ENCODE measurements around a stretch of chr15.

DNA sequence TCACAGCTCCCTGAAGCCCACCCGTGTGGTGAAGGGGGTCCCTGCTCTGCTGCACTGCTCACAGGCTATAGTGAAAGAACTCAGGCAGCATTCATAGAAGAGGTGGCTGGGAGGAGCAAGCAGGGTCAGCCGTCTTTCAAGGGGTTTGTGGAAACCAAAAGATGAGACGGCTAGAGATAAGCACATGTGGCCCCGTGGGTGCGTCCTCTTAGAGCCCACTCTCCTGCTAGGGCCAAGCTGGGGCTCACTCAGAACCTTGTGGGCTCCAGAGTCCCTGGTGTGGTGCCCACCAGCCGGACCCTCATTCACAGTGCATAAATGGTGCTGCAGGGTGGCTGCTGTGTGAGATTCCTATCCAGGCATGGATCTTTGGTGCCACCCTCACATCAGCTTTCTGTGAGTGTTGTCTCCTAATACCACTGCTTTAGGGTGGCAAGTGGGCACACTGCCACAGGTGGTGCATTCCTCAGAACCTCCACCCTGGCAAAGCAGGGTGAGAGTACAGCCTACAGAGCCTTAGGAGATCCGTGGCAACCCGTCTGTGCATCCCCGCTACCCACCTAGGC is 11.2 kb upstream of the SEMA4B start:
- PRO-cap: no peak

DNA sequence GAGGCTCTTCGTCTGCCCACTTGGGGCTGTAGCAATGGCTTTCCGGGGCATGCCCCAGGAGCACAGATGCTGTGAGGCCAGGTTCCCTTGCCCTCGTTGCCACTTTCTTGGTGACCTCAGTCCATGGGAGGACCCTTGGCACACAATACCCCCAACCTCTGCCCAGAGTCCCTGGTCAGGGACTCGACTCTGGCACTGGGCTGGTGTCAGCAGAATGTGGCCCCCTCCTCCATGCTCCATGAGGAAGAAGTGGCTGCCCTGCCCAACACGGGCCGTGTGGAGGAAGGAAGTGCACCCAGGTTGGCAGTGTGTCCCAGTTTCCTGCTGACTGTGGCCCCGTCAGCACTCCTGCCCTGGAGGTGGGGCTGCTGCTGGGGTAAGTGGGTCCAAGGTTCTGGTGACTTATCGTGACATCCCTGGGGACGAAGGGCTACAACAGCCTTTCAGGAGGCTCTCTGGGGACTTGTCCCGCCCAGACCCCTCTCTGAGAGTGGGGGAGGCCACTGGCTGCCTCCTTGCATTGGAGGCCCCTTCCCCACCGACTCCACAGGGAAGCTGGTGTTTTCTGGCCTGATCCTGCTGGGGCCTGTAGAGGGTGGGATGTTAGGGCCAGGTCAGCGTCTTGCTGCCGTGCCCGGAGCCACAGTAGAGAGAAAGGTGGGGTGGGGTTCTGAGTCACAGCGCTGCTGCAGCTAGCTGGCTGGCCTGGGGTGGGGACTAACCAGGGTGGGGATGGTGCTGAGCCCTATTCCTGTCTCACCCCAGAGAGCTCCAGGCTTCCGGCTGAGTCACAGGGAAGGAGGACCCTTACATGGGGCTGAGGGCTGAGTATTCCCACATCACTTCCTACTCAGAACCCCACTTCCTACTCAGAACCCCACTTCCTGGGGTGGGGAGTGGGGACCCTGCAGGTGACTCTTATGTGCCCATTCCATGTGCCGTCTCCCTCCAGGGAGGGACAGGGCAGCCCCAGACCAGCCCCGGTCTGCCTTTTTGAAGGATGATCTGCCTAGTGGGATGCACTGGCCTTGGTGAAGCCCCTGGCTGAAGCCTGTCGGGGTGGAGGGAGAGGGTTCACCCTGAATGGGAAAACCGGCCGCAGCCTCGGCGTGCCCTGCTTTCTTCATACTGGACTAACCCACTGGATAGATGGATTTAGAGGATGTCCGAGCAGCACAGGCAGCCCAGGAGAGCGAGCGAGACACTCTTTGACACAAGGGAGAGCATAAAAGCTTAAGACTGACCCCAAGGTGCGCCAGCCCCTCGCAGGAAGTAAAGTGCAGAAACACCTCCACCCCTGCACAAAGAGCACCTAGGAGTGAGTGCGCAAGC is 10.6 kb downstream of the SEMA4B start:
- PRO-cap: bidirectional peak, plus-strand start at position 764 of the sequence, minus-strand start at position 647 of the sequence

DNA sequence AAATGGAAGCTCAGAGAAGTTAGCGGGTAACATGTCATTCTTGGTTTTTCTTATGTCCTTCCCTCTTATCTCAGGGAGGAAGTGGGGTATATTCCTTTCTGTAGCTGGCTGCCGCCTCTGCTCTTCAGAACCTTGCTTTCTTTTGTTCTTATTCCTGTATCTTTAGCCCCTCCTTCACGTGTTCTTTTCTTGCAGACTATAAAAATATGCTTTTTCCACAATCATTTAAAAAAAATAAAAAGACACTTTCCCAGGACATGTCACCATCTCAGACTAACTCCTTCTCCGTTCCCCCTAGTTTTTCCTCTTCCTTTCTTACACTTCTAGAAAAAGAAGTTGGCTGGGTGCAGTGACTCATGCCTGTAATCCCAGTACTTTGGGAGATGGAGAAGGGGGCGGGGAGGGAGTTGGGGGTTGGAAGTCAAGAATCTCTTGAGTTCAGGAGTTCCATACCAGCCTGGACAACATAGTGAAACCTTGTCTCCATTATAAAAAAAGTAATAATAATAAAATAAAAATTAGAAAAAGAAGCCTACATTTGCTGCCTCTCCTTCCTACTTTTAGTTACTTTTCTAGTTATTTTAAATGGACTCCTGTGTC is 25.9 kb downstream of the IQGAP1 start:
- PRO-cap: no peak

- PRO-cap: no peak
Measured at GRCh38 chr15:90570970-90571623, 41.4 kb downstream of the CRTC3 start.

- PRO-cap: no peak
Measured at GRCh38 chr15:90611174-90611625, 81.5 kb downstream of the CRTC3 start.

- PRO-cap: no peak
Measured at GRCh38 chr15:90859829-90860290, 8.5 kb upstream of the FURIN start.

GRCh38 chr15:90884943-90886002 is 969 bp downstream of the FES start:
- PRO-cap: no peak

DNA sequence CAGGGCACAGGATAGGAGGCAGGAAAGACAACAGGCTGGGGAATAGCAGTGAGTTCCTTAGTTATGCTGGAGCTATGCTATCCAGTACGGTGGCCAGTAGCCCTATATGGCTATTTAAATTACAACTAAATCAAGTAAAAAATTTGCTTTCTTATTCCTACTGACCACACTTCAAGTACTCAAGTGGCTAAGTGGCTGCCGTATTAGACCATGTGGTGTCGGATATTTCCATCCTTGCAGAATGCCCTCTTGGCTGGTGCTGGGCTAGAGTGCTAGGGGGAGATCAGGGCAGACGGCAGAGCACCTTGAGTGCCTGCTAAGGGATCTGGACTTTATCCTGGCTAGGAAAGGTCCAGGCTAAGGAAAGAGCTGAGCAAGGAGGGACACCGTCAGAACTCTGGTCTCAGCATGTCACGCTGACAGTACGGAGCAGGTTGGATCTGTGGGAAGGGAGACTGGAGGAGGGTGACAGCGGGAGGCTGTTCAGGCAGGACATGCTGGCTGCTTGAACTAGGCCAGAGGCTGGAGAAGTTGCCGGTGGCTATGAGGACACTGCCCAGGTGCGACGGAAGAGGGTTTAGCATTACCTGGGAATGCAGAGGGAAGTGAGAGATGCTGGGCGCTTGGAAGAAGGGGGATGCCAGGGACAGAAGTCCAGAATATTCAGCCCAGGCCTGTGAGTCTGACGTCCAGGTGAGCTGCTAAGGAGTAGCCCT is 14.1 kb downstream of the MAN2A2 start:
- PRO-cap: no peak

DNA sequence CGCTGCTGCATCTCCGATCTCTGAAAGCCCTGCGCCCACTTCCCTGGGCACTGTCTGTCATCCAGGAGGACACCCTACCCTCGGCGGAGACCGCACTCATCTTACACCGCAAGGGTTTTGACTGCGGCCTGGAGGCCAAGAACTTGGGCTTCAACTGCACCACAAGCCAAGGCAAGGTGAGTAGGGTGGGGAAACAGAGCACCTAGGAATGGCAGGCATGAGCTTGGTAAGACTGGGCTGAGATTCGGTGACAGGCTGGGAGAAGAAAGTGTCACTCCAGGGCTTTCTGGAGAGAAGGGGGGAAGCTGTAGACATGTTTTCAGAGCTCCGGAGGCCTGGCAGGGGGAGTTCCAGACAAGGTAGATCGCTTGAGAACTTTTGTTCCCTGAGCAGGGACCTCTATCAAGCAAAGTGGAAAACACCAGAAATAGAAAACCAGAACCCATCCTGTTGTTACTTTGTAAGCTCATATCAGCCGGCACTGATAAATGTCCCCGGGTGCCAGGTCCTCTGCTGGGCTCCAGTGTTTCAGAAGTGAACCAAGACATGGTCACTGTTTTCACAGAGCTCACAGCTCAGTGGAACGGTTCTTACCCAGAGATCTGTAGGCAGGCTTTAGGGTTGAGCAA is 13.7 kb downstream of the HDDC3 start:
- PRO-cap: no peak

DNA sequence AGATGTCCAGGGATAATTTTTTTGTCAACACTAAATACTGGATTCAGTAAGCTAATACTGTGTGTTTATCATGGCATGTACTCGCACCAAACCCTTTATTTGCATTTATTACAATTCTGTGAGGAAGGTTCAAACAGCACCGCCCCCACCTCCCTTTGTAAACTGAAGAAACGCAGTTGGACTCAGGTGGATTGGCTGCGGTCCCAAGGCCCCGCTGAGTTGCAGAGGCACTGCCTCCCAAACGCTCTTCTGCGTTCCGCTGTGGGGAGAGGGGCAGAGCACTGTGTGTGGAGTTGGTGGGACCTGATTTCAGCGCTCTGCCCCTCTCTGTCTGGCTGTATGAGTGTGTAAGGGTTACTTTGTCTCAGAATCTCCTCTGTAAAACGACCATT is 1.2 kb downstream of the RCCD1 start:
- PRO-cap: no peak

DNA sequence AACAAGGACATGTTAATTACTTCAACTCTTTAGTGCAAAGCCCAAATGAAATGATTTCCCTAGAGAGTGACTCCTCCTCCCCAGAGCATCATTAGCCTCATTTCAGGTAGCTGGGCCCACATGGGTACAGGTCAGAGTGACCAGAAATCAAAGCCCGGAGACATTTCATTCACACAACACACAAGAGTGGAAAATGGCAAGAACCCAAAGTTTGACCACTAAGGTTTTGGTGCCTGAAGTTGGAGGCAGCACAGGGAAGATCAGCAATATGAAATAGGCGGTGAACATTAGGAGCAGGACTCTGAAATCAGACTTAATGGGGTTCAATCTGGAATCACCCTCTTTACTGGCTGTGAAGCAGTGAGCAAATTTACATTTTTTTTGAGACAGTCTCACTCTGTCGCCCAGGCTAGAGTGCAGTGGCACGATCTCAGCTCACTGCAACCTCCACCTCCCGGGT is 19.6 kb downstream of the PRC1 start:
- PRO-cap: no peak

DNA sequence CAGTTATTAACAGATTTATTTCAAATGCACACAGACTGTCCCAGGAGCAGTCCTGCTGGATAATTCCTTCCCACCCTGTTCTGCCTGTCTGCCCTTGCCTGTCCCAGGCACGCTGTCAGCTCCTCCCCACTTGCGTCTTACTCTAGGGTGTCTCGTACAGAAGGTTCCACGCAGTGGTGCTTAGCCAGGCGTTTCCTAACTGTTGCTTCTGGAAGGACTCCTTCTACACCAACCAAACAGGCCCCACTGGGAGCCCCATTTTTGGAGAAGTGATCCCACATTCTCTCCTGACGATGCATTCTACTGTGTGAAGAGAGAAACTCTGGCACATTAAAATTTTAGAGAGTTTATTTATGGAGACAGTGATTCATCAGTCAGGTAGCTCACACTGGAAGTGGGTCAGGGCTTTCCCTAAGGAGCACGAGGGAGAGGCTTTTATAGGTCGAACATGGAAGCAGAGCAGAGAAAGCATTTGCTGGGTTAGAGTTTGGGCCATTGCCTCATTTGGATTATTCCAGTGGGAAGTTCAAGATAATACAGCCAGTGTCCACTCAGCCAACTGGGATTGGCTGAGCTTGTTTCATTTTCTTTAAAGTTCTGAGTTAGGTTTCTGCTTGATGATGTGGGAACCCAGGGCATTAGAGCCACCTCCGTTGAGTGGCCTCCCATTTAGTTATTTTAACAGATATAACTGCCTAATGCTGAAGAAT is 164.1 kb downstream of the SV2B start:
- PRO-cap: no peak

GRCh38 chr15:91368532-91368917 is 268.5 kb downstream of the SV2B start:
- PRO-cap: no peak

DNA sequence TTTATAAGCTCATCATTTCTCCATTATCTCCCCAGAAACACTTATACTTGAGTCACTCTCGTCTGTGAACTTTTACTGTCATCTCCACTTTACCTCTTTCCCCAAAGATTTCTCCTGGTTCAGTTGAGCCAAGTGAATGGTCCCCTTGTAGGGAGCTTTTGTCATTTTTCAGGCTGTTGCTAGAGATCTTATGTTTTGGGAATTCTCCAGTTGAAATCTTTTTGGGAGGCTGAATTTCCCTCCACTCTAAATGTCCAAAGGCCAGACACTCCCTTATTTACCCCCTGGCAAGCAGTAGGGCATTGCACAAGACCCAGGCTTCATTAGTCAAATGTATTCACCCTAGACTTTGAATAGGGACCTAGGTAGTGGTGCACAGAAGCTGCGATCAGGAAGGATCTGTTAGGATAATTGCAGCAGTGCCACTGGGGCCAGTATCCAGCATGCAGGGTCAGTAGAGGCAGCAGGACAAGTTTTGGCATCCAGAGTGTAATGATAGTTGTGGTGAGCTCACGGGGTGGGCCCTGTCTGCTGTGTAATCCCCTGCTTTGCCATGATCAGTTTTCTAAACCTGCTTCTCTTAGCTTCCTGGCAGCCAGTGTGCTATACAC is 356.5 kb upstream of the SLCO3A1 start:
- PRO-cap: no peak

DNA sequence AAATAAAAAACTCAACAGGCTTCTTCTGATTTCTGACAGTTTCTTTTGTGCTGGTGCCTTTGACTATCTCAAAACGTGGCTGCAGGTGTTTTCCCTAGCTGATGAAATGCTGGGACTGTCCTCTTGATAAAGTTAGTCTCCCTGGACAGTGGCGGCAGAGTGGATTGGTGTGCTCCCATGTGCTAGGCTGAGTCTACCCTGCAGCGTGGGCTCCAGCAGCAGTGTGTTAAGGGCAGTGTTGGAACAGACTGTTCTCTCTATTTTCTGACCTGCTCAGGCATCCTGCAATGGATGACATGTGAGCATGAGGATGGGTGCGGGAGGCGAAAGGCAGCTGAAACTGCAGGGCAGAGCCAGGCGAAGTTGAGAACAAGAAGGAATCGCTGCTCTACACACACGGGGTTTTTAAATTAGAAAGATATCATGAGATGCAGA is 44.0 kb downstream of the SLCO3A1 start:
- PRO-cap: no peak

DNA sequence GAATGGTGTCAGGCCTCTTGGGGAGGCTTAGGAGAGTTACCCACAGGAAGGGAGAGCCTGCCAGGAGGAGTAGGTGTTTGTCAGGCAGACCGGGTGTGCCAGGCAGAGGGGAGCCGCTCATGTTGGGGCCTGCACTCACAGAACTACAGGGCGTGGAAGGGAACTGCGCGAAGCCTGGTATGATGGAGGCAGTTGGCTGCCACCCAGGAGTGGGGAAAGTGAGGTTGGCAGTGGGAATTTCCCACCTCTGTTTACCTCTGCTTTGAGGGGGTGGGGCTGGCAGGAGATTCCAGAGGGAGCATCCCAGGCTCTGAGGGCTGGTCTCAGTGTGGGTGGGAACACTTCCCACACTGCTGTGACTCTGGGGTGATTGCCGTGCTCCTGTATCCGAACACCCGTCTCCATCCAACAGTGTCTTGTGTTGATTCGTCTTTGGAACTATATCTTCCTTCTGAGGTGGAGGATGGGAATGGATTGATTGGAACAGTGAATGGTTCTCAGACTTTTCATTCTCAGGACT is 100.0 kb downstream of the SLCO3A1 start:
- PRO-cap: no peak

- PRO-cap: no peak
Measured at GRCh38 chr15:92130791-92130990, 263.0 kb upstream of the ST8SIA2 start.

DNA sequence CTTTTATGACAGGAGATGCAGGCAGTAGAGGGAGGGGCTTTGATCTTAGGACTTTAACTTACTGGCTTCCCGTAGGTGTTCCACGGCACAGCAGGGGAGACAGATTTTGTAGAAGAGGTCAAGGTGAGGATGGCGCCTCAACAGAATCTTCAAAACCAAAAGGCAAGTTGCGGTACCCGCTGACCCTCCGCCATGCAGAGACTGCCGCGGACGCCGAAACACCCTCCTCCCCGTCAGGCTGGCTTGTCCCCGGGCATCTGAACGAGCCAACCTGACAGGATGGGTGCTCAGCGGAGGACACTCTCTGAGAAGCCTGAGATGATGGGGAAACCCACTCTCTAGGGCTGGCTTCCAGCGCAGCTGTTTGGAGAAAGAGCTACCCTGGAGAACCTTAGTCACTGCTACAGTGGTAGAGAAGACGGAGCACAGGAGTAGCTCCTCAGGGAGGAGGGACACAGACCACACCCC is 39.1 kb downstream of the FAM174B start:
- PRO-cap: no peak

DNA sequence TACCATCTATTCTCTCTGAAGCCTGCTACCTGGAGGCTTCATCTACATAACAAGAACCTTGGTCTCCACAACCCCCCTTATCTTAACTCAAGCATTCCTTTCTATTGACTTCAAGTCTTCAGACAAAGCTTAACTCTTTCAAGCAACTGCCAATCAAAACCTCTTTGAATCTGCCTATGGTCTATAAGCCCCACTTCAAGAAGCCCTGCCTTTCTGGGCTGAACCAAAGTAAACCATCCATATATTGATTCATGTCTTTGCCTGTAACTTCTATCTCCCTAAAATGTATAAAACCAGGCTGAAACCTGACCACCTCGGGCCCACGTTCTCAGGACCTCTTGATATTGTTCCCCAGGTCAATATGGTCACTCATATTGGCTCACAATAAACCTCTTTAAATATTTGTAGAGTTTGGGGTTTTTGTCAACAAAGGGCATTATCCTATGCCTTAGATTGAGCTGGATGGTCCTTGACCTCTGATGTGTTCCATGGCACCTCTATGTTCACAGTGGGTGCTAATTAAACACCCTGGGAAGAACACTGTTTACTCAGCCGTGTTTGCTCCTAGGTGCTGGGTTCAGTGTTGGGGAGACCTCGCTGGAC is 7.6 kb downstream of the FAM174B start:
- PRO-cap: no peak

- PRO-cap: no peak
Measured at GRCh38 chr15:92665099-92665960, 9.8 kb upstream of the FAM174B start.